ENCODE results near the genes PTPRS, MICOS13, MLLT1 and CRB3.

DNA sequence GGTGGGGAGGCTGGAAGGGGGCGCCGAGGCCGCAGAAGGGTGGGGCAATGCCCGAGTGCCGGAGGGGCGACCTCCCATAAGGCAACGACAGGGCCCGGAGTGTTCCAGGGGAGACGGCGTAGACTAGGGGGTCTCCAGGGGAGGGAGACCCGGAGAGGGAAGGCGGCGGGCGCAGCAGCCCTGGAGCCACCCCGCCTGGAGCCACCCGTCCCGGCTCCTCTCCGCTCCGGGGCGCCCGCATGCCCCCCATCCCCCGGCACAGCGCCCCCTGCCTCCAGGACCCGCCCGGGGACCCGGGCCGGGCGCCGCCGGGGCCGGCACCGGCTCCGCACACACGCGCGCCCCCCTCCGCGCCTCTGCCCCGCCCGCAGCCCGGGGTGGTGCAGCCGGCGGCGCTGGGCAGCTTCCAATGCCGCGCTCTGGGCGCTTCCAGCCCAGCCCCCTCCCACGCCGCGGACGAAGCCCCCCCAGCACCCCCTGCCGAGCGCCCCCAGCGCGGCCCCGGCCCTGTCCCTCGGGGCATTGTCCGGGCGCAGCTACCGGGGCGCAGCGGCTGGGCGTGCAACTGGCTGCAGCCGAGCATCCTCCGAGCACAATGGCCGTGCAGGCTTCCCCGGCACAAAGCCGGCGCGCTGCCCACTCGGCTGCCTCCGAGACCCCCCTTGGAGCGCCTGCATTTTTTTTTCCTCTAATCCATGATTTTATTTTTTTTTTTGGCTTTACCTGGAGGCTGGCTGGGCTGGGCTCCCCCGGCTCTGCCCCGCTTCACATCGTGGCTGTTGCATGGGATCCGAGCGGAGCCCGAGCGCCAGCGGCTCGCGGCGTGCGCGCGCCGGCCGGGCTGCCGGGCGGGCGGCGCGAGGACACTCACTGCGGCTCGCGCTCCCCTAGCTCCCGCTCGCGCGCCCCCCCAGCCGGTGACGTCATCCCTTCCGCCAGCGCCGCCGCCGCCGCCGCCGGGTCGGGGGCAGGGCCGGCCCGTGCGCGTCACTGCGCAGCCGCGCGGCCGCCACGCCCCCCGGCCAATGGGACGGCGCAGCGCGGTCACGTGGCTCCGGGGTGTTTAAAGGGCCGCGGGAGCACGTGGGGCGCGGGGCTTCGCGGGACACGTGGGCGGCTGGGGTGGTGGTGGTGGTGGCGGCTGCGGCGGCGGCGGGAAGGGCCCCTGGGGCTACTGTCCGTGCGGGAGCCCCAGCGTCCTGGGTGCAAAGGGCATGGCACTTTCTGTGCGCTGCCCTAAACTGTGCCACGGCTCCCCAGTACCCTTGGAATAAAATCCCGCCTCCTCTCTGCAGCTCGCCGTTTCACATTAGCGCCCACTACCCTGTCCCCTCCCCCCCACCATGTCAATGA, at the start of gene PTPRS:
Gene PTPRS (minus strand): TSS at position 872 of the 1,353 bp plus-strand sequence.
- PRO-cap: no peak
- RAMPAGE, long total RNA, 3 experiments: no peak in any of the 3 experiments

- PRO-cap: no peak
- RAMPAGE, long total RNA, 3 experiments: no peak in any of the 3 experiments
Observed at GRCh38 chr19:5668978-5669416, 11.3 kb downstream of the MICOS13 start.

DNA sequence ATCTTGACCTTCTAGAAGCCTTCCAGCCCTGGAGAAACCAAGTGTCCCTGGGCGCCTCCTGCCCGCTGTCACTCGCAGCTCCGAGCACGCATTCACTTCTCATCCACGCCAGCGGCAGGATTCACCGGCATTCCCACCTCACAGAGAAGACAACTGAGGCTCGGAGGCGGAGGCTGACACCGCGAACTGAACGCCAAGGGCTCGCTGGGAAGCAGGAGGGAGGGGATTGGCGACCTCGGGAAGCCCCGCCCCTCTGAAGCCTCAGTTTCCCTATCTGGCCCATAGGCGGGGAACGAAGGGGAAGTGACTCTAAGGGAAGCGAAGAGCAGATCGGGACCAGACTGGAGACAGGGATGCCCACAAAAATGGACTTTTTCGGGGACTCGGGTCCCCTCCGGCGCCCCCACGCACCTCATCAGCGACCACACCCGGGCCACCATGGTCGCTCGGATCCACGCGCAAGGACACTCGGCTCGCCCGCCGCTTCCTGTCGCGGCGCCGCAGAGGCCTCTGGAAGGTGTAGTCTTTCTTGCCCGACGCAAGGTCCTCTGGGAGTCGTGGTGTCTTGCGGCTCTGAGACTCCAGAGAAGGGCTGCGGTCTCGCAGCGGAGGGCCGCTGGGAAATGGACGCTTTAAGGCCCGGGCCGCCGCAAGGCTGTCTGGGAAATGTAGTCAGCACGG, at the start of gene MICOS13:
Gene MICOS13 (minus strand): TSS at position 470 of the 681 bp plus-strand sequence.
- PRO-cap: unidirectional peak, plus-strand start at position 95 of the sequence; unidirectional peak, minus-strand start at position 492 of the sequence
- RAMPAGE, long total RNA, 3 experiments: start-site peak on the minus strand in 3 of 3 experiments, centred at positions 461 to 478 of the sequence, 263 to 863 reads per replicate

DNA sequence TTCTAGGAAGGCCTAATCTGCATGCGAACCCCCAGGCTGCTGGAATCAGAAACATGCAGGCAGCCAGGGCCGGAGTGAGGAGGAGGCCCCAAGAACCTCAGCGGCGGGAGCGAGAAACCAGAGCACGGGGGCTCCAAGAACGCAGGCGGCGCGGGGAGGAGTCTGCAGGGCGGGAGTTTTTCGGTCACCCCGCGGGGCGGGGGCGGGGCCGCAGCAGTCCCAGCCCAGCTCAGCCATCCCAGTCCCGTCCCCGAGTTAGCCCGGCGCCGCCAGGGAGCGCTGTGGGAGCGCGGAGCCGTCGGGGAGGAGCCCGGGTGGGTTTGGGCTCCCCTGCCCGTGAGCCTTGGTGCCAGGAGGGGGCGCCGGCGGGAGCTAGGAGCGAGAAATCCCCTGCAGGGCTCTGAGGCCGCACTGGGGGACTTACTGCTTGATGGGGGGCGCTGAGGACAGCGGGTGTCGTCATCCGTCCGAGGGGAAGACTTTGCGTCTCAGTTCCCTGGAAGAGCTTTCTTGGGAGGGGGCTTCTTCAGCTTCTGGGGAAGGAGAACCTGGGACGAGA, 911 bp upstream of the NRTN start:
- PRO-cap: no peak
- RAMPAGE, long total RNA, 3 experiments: no peak in any of the 3 experiments

GRCh38 chr19:5828462-5828775, 11.1 kb downstream of the FUT6 start:
- PRO-cap: no peak
- RAMPAGE, long total RNA, 3 experiments: no peak in any of the 3 experiments

GRCh38 chr19:5915305-5915786, 1.3 kb downstream of the CAPS start:
- PRO-cap: no peak
- RAMPAGE, long total RNA, 3 experiments: no peak in any of the 3 experiments

GRCh38 chr19:6066294-6067270, 43.7 kb downstream of the RFX2 start:
- PRO-cap: no peak
- RAMPAGE, long total RNA, 3 experiments: no peak in any of the 3 experiments

GRCh38 chr19:6071831-6072329, 38.4 kb downstream of the RFX2 start:
- PRO-cap: unidirectional peak, minus-strand start at chr19:6072087
- RAMPAGE, long total RNA, 3 experiments: no peak in any of the 3 experiments

DNA sequence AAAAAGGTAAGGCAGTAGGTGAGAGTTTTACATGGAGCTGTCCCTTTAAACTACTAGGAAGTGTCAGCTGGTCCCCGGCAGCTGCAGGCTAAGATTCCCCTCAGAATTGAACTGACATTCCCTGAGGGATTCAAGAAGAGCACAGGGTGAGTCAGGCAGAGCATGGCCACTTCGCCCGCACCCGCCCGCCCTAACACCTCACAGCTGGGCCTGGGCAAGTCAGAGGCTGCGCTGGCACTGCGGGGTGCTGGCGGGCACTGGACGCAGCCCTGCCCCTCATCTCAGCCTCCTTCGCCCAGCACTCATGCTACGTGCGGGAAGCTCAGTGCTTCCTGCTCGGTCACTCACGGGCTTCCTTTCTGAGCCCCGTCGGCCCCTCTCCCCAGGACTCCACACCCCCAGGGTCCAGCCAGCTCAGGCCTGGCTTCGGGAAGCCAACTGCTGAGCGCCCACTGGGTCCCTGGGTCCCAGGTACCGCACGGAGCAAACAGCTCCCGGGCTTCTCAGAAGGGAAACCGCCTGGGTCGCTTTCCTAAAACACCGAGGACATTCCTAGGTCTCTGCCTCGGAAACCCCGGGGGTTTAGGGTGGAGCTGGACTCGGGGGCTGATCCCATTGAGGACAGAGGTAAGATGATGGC, 56.8 kb downstream of the MLLT1 start:
- PRO-cap: no peak
- RAMPAGE, long total RNA, 3 experiments: no peak in any of the 3 experiments

- PRO-cap: no peak
- RAMPAGE, long total RNA, 3 experiments: no peak in any of the 3 experiments
Observed at GRCh38 chr19:6233400-6234152, 46.2 kb downstream of the MLLT1 start.

DNA sequence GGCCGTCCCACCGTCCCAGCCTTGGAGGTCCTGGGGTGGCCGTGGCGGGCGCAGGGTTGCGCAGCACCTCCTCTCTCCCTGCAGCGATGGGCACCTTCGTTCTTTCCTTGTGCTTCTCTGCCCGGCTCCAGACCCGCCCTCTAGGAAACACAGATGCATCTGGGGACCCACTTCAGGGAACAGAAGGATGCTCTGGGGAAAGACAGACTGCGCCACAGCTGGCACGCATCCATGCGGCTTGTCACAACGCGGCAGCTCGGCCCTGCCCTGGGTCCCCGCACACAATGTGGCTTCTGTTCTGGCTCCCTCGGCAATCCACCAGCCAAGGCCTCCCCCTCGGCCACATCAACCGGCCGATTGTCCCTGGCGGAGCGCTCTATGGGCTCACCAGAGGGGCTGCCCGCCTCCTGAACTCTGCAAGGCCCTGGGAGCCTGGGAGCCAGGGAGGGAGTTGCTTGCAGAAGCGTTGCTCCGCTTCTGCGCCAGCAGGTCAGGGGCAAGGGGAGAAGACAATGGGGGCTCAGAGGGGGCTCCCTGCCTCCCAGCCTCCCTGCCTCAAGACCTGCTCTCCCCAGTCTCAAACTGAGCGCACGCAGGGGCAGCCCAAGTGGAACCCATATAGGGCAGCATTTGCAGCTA, 38.1 kb downstream of the MLLT1 start:
- PRO-cap: no peak
- RAMPAGE, long total RNA, 3 experiments: no peak in any of the 3 experiments

DNA sequence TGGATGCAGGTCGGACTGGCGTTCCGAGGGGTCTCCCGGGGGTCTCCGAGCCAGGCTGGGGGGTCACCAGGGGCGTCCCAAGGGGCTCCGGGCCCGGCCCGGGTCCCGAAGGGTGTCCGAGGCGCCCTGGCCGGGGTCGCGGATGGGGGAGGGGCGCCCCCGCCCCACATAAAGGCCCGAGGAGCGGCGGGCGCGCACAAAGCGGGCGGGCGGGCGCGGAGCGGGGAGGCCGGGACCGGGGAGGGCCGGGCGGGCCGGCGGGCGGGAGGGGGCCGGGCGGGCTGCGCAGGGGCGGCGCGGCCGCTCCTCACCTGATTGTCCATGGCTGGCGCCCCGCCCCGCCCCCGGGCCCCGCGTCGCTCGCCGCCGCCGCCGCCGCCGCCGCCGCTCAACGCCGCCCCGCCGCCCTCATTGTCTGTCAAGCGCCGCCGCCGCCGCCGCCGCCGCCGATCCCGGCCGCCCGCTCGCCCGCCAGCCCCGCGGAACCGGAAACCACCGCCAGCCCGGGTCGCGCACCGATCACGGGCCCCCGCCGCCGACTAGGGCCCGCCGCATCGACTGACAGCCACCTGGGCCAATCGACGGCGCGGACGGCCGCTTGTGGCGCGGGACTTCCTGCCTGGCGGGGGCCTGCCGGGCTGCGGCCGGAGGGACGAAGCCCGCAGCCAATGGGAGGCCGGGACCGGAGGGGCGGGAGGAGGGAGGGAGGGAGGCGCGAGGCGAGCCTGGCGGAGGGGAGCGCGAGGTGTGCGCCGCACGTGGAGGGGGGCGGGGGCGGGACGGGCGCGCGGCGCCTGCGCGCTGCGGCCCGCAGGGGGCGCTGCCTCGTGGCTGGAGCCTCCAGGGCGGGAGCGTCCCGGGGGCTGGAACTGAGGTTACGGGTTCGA, at the start of gene MLLT1:
Gene MLLT1 (minus strand): TSS at position 514 of the 887 bp plus-strand sequence.
- PRO-cap: unidirectional peak, minus-strand start at position 323 of the sequence; unidirectional peak, minus-strand start at position 487 of the sequence
- RAMPAGE, long total RNA, 3 experiments: no peak in any of the 3 experiments

- PRO-cap: no peak
- RAMPAGE, long total RNA, 3 experiments: no peak in any of the 3 experiments
Observed at GRCh38 chr19:6383069-6383543, 7.4 kb upstream of the PSPN start.

DNA sequence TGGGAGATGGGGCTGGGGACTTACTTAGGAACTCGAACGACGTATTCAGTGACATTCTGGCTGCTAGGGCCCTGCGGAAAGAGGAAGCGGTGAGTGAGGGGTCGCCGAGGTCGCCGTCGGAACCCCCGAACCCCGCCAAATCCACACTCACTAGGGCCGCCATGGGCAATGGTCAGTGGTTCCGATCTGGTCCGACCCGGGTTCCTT, 228 bp downstream of the GTF2F1 start:
- PRO-cap: no peak
- RAMPAGE, long total RNA, 3 experiments: no peak in any of the 3 experiments

GRCh38 chr19:6393857-6394242, 886 bp upstream of the GTF2F1 start:
- PRO-cap: no peak
- RAMPAGE, long total RNA, 3 experiments: no peak in any of the 3 experiments

DNA sequence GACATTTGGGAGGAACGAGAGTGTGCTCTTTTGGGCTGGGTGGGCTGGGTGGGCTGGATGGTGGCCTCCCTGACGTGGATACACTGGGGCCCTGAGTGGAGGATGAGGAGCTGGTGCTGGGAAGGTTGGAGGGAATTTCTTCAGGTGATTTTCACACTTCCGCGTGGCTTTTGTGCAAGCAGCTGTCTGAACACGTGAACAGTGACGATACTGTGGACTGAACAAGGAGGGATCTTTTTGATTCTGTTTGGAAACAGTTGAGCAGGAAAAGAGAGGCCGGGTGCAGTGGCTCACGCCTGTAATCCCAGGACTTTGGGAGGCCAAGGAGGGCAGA, 9.0 kb upstream of the GTF2F1 start:
- PRO-cap: no peak
- RAMPAGE, long total RNA, 3 experiments: no peak in any of the 3 experiments

- PRO-cap: no peak
- RAMPAGE, long total RNA, 3 experiments: no peak in any of the 3 experiments
Observed at GRCh38 chr19:6418197-6418902, 6.3 kb downstream of the KHSRP start.

DNA sequence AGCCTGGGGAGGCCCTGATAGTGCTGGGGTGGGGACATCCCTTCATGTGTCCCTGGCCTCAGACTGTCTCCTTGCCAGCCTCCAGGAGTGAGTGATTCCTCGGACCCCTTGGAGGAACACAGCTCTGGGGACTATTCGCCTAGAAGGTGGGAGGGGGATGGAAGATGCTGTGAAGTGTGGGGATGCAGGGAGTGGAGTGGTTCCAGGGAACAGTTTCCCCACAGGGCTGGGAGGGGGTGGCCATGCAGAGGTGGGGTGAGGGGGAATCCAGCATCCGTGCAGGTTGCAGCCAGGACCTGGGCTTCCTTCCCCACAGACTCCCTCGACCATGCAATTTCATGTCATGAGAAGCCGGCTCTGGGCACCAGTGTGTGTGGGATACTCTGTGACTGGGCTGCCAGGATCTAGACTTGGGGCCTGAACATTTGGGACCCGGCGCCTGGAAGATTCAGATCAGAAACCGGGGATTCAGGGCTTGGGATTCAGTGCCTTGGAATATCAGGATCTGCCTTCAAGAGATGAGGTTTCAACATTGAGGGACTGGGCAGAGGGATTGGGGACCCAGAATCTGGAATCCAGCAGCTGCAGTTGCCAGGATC, 7.0 kb upstream of the SLC25A41 start:
- PRO-cap: no peak
- RAMPAGE, long total RNA, 3 experiments: no peak in any of the 3 experiments

DNA sequence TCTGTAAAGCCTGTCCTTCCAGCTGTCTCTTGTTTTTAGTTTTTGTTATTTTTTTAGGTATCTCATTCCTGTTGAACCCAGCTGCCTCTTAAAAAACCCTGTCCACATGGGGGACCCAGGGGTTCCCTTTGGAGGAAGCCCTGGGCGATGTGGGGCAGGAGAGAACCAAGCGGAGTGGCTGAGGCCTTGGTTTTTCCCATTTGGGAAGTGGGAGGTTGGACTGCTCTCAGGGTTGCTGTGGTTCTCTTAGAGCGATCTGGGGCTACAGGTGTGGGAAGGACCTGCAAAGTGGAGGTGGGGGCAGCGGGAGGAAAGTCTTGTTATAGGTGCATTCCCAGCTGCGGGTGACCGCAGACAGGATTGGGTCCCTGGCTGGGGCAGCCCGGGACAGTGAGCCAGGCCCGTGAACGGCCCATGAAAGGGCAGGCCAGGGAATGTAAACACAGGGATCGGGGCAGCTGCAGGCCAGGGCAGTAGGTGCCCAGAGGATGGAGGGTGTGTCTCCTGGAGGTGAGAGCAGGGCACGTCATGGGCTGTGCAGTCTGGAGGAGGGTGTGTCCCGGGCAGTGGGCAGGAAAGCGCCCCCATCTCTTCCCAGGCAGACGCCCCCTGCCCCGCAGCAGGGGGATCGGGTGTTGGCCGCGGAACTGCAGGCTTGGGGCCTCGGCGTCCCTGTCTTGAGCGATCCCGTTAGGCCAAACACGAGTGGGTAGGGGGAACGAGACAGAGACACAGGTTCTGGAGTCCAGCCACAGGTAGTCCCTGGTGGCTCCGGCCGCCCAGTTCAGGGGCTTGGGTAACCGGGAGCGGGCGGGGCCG, 761 bp downstream of the SLC25A23 start:
- PRO-cap: no peak
- RAMPAGE, long total RNA, 3 experiments: no peak in any of the 3 experiments

- PRO-cap: no peak
- RAMPAGE, long total RNA, 3 experiments: no peak in any of the 3 experiments
Observed at GRCh38 chr19:6463807-6465020, at the start of gene CRB3. CRB3 (plus strand) TSS chr19:6464271.

Measured in subcutaneous adipose tissue (tissue), 3 donors.